Pulmonary lymph node (tissue), 1 donor: ENCODE results near the gene TAAR2.

DNA sequence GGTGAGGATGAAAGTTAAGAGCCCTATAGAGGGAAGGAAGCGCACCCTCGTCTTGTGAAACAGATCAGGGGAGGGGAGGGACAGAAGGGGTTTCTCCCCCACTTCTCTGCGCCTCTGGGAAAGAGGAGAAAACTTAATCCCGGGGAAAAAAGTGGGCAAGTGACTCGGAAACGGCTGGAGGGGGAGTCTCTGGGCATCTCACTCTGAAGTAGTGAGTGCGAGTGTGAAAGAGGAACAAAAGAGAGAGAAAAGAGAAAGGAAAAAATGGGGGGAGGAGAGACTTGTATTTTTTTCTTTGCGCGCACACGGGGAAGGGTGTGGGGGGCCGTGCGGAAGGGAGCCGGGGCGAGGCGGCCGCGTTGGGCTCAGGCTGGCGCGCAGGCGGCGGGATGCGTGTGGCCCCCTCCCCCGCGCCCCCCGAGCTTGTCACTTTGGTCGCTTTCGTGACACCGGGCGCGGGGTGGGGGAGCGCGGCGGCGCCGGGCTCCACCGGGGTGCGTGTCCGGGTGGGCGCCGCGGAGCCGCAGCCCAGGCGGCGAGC is 433 bp downstream of the L3MBTL3 start:
- PRO-cap, result bidirectional peak, plus-strand start at position 62 of the sequence, minus-strand start outside the sequence; bidirectional peak, plus-strand start at position 320 of the sequence, minus-strand start at position 213 of the sequence; bidirectional peak, plus-strand start at position 452 of the sequence, minus-strand start at position 425 of the sequence

DNA sequence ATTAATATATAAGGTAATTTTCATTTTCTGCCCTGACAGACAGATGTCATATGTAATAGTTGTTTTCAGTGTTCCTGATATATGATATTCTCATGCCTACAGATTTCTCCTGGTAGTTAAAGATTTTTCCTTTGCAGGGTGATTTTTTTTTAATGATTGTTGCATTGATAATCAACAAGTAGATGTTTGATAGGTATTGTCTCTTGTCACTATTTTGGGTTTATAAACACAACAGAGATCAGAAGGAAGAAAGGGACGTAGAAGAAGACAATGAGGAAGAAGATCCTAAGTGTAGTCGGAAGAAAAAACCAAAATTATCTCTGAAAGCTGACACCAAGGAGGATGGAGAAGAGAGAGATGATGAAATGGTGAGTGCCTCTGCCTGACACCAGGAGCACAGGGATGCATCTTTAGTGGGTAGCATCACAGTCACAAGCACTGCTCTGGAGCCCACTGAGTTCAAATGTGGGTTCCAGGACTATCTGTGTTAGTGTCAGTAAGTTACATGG is 34.3 kb downstream of the L3MBTL3 start:
- PRO-cap, result no peak

DNA sequence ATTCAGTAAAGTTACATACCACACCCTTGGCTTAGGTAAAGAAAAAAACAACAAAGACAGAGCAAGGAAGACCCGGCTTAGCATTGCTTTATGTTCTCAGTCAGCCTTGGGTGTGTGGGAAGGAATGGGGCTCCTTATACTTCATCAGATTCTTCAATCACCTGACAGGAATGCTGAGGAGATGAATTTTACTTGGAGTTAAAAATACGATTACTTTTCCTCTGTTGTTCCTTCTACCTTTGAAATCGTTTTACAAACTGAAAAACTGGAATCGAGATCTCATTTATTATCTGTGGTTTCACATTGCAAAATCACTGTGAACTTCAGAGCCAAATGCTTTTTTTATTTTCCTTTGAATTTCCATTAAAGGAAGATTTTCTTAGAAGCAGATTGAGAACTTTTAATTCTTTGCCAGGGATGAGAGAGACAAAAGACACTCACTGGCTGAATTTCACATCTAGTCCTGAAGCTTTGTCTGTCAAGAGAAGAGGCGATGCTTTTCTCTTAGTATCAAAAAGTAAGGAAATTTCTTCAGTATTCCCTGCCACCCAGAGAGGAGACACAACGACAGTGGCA is 141.7 kb downstream of the TMEM200A start:
- PRO-cap, result no peak

GRCh38 chr6:130969940-130970791 is 92.9 kb downstream of the EPB41L2 start:
- PRO-cap, result unidirectional peak, plus-strand start at chr6:130970462

GRCh38 chr6:131555940-131556413 is 17.0 kb upstream of the ARG1 start:
- PRO-cap, result no peak

DNA sequence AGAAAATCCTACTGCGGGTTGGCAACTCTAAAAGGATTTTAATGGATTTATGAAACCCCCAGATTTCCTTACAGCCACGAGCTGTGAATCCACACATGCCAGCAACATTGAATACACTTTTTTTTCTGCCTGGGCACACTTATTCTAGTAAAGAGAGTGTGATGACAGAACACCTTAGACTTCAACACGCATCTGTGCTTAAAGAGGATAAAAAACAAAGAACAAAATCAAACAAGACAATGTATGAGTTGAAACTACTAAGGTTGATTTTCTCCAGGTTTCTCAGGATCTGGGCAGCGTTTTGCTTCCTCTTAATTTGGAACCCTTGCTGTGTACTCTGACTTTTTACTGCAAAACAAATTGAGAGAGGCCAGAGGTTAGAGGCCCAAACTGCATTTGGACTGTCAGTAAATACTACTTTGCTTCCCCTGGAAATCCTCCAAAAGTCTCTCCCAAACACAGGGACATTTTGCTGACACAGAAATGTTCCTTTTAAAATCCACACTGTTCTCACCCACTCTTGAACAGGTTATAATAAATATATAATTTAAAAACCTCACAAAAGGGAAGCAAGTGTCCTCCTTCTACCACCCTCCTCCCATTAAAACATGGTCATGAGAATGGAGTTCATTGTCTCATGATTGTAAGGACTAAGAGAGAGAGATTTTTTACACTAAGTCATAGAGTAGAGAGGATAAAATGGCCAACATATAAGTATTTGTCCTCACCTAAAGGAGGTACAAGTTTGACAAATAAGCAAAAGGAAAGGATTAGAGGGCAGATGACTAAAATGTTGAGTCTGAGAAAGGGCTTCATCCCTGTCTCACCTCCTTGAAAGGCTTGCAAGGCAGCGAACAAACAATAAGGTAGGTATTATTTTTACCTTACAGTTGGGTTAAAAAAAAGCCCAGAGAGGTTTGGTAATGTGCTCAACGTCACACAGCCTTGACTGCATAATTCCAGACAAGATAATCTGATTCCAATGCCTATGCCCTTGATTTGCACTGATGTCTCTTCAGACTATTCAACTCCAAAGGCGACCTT is 1.2 kb downstream of the ARG1 start:
- PRO-cap, result no peak

DNA sequence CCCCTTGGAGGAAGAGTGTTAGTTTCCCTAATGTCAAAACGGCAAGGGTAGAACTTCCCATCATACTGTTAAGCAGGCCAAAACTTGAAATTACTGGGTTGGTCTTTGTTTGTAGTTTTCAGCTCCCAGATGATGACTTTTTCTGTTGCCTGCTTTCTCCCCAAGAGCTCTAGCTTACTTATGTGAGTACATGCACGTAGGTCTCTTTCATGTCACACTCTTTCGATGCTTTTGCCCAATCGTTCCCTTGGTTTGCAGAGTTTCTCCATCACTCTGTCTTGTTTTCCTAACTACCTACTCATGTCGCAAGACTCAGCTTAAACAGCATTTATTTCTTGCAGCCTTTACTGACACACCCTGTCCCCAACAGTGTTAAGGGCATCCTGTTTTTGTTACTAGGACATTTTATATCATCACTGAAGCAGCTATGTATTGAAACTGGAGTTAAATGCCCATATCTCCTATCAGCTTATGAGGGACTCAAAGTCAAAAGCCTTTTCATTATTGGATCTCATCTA is 2.8 kb downstream of the ARG1 start:
- PRO-cap, result no peak

DNA sequence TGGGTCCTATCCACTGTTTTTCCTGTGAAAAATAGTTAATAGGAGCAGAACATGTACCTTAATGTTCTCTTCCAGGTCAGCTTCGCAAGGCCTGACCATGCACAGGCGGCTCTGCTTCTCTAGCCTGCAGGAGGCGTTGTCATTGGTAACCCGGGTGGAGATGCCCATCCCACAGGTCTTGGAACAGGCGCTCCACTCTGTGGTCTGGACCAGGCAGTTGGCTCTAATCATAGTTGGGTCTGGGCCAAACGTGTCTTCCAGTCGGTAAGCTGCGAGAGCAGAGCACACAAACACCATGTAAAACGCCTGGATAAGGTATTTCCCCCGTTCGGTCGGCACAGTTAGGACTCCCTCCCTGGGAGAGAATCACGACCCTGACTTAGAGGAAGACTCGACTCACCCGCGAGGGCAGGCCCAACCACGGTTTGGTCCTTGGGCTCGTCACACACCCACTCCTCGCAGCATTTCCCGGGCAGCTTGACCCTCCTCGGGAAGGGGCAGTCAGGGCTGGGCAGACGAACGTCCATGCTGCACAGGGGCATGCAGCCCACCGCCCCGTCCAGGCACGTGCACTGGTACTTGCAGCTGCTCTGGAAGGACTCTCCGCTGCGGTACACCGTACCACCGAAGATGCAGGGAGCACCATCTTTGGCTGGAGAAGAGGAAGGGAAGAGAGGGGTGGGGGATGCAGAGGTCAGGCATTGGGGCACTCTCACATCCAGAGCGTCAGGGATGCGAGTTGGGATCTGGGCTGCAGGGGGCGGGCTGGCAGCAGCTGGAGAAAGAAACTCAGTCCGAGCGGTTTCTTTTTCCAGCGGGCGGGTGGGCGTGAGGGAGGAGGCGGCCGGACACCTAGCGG is 1.1 kb downstream of the CCN2 start:
- PRO-cap, result no peak

- PRO-cap, result no peak
These were observed 180.4 kb upstream of the CCN2 start for GRCh38 chr6:132131328-132132184.

DNA sequence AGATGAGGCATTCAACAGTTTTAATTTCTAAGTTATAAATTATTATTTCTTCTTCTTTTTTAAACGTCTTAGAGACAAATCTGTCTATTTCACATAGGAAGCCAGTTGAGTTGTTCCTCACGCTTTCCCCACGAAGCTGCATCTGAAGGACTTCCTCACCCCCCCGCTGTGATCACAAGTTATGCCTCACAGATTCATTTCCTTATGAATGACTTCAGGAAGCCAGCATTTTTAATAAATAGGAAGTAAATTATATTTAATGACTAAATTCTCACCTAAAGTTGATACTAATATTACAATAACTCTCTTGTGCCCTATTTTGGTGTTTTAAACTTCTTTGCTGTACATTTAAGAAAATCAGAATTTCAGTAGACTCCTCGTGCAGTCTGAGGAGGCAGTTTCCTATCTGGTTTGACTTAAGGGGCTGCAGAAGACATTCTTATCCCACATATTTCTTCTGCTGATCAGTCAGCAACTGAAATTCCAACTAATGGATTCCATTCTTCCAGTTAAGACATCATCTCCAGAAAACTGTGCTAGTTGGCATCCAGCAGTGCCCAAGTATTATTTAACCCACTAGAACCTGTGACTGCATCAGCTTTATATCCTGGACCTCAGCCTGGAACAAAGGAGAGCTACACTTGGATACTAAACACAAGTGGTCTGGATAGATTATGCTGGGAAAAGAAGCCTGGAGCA is 182.7 kb upstream of the CCN2 start:
- PRO-cap, result unidirectional peak, minus-strand start at position 144 of the sequence

DNA sequence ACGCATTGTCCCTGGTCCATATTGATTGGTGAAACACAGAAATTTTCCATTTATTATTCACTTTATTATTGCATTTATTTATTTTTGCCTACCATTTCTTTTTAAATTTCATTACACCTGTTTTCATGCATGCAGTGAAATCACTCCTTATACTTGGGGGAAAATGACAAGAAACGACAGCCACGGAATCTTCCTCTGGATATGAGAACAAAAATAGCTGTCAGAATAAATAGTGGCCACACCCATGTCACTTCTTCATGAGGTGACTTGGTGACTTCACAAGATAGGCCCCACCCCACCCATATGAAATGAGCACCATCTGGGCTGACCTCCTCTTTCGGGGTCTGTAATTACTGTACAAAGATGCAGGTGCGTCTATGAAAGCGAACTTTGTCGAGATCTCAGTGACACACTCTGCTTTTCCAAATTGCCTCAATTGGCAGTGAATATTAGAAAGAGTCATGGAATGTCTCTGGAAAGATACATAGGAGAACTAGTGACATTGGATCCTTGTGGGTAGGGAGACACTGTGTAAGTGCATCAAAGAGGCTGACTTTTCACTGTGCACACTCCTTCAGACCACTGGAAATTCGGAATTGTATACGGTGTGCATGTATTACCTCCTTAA is 184.2 kb upstream of the CCN2 start:
- PRO-cap, result no peak

DNA sequence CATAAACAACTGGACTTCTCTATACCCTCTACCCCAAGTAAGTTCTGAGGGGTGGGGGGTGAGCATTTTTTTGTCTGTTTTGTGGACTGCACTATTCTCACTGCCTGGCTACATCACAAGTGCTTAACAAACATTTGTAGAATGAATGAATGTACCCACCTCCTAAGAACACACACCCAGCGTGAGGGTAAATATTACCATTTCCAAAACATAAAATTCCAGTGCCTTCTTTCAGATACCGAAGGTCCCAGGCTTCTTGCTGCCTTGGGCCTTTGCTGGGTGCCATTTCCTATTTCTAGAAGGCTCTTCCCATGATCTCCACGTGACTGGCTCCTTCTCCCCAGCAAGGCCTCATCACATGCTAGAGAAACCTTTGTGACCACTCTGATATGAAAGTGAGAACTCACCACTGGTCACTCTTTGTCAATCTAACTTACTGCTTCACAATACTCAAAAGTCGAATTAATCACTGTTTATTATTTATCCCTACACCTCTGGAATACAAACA is 1.8 kb downstream of the STX7 start:
- PRO-cap, result bidirectional peak, plus-strand start at position 382 of the sequence, minus-strand start at position 274 of the sequence

DNA sequence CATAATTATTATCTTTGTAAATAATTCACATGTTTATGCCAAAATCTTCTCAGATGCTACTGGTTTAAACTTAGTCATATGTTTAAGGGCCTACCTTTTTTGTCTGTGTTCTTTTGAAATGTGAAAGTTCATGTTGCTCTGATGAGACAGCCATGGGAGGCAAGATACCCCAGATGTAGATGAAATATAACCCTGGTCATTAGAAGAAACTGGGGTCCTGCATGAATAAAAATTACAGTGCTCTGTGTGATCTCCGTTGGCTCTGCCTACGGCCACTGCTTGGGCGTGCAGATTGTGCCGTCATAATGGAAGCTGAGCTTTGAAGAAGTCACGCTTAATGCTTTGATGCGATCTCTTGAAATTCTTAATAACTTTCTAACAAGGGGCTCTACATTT is at the start of gene TAAR2:
Gene TAAR2, minus strand, starts transcription at position 154 of the 396 bp plus-strand sequence.
- PRO-cap, result no peak

DNA sequence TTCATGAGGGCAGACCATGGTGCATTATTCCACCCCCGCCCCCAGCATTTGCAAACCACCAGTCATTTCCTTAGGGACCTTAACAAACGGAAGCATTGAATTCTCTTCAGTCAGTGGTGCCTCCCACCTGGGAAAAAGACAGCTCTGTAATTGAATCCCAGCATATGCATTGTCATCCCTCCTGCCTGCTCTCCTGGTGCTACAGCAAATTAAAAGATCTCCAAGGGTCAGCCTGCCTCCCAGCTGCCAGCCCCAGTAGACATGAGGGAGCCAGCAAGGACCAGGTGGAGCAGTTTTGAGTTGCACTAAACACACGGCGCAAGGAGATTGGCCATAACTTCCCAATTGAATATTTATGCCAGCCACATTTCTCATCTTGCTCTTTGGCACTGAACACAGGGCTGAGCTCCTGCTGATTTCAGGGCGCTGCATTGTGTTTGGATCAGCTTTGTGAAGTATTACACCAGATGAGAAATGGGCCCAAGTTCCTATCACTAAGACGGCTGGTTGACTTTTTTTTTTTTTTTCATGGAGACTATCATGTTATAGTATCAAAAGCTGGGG is 190.9 kb downstream of the EYA4 start:
- PRO-cap, result no peak

GRCh38 chr6:133748563-133749171 is 140.2 kb upstream of the TCF21 start:
- PRO-cap, result no peak

DNA sequence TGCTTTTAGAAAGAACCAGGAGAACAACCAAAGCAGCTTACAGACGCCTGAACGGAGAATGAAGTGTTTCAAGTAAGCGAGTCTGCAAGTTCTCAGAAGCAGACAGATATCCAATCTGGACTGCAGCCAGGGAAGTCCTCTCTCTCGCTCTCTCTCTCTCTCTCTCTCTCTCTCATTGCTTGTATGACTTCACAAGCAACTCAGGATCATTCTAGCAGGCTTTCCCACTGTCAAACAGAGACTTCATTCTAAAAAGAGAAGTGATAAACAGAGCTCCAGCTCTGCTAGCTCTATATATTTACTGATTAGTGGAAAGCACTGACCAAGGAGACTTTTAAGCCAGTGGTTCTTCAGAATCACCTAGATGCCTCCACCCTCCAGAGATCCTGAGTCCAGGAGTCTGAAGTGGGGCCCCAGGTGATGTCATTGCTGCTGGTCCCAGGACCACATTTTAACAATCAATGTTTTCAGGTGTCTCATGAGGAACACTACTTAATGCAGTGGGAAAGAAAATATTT is 6.0 kb downstream of the TCF21 start:
- PRO-cap, result no peak

GRCh38 chr6:133899429-133899914 is 10.6 kb downstream of the TCF21 start:
- PRO-cap, result no peak

DNA sequence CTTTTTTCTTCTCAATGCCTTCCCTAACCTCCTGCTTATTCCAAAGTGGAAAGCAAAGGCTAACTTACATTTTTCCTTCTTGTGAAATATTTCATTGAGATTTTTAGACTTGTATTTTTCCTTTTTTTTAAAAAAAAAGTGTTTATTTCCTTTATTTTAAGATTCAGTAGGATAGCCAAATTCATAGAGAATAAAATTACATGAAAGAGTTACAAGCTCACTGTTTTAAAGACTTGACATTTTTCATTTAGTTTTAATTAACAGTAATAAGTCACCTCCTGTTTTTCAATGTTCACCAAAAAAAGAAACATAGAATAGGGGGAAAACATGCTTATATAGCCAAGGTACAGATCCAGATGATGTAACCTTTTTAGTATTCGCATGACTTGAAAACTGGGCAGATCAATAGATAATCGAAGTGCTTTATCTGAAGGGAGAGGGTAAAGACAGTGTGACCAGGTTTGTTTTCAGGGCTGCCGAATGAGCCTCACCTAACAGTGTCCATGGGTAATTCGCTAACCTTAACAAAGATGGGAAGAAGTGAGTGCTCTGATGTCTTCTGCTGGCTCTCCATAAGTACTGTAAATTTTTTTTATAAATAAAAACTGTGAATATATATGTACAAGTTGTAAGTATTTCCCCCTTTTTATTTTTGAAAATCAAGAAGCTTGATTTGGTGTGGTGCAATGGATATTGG is 35.7 kb downstream of the TBPL1 start:
- PRO-cap, result no peak

DNA sequence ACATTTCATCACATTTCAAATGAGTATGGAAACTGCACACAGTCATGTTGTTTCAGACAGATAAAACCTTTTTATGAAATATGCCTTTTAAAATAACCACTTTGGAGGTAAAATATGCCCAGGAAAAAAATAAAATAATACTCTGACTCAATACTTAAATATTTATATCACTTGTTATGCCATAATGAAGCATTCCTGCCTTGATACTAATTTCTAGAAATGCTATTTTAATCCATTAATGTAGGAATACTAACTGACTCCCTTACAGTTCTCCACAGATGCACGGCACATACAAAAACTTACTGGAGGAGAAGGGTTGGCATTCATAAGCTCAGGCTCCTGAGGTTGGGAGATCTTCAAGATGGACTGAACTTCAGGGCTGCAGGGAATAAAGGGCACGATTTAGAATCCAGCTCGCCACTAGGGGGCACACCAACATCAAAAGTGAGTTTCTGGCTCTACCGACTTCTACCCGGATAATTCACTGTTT is 121.3 kb upstream of the SLC2A12 start:
- PRO-cap, result no peak

DNA sequence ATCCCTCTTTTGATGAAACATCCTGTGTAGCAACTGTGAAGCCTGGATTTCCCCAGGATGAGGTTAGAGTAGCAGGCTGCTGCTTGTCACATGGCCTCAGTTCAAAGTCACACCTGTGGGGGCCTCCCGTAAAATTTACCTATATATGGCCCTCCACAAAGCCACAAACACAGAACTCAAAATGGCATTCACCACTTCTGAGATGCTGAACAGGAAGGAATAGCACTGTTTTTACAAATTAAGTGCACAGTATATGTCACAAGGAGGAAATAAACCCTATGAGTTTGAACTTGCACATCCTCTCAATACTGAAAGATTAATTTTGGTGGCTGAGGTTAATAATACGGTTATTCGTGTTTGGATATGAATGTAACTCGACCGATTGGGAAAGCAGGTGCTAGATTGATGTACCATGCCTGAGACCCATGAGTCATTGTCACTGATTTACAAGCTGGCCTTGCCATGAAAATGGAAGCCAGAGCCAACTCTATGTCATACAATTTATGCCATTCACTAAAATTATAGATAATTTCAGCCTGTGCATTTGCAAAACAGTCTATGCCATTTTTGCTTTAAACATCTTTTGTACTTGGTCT is 70.5 kb downstream of the SGK1 start:
- PRO-cap, result unidirectional peak, plus-strand start at position 172 of the sequence